ENCODE measurements around the genes CMTM3 and CES2.

- PRO-cap, result no peak
These were observed 2.0 kb upstream of the CDH11 start for GRCh38 chr16:65123944-65124154.

DNA sequence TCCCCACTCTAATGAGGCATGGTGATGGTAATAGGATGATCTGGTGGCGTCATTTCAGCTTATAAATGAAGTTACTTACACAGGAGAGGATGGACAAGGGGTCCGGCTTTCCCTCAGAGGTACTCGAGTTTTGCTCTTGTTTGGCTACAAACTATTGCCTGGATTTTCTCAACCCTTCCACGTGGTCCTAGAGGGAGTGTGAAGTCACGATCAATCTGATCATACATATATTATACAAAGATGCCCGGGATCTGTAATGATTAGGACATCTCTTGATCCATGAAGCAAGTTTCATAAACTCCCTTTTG, 2.2 kb upstream of the CDH11 start:
- PRO-cap, result no peak

DNA sequence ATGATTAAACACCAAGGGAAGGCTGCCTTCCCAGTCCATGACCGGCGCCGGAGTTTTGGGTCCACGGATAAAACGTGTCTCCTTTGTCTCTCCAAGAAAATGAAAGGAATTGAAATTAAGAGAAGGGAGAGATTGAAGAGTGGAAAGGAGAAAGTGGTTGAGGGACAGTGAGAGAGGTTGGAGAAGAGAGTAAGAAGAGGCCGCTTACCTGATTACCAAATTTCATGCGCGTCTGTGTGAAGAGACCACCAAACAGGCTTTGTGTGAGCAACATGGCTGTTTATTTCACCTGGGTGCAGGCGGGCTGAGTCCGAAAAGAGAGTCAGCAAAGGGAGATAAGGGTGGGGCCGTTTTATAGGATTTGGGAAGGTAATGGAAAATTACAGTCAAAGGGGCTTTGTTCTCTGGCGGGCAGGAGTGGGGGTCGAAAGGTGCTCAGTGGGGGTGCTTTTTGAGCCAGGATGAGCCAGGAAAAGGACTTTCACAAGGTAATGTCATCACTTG, 112.9 kb upstream of the CDH11 start:
- PRO-cap, result no peak

DNA sequence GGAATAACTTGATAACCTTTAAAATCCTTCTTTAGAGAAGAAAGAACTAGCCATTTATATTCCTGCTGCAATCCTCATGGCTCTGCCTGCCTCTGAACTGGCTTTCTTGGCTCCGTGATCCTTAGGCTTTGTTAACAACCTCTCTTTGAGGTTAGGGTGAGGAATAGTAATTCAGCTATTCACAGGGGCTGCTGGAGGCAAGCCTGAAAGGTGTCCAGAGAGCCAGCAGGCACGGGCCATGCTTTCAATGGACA, 530.2 kb upstream of the CDH11 start:
- PRO-cap, result no peak

DNA sequence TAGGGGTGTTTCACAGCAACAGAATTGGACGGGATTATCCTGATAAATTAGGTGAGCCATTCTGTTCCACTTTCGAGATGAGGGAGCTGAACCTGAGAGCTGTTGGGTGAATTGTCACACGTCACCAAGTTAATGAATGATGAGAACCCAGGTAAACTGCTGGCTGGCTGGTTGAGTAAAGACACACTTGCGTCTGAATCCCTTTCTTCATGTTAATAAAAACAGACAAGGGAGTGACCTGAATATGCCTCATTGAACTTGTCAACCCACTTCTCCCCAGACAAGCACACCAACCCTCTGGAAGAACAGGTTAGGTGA, 400.9 kb upstream of the CDH5 start:
- PRO-cap, result no peak

DNA sequence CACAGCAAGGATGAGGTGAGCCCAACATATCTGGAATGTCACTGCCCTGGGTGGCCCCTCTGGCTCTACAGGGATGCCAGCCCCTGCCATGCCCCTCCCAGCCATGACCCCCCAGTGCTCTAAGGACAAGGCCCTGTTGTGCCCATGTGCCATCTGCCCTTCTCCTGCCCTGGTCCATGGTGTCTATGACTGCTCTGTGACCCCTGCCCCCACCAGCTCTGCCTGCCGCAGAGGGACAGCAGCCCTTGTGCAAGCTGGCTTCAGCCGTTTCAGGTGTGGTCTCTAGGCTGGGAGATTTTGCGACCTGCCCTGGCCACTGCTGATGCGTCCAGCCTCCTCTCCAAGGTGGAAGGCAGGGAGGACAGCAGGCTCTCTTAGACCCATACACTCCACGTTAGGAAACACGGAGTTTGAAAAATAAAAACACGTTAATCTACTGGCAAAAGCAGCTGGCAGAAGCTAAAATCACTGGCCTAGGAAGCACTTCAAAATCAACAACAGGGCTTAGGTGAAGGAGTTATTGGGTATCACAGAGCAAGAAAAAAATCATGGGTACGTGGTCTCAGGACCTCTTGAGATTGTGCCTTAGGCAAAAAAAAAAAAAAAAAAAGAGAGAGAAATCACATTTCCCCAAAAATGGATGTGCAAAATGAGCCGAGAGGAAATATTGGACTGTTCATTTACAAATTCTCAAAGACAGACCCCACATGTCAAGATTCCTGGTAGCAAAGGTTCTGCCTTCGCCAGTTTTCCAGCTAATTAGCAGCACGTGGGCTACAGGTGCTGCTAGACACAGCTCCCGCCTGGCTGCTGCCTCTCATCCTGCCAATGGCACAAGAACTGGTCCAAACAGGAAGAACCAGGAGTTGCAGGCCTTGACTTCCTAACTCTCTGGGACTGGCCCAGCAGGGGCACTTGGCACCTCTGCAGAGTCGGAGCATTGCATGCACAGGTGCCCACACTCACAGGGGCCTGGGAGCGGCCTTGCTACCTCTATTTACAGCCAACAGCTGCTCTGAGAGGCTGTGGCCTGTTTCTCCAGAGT, 40.0 kb downstream of the TK2 start:
- PRO-cap, result no peak

DNA sequence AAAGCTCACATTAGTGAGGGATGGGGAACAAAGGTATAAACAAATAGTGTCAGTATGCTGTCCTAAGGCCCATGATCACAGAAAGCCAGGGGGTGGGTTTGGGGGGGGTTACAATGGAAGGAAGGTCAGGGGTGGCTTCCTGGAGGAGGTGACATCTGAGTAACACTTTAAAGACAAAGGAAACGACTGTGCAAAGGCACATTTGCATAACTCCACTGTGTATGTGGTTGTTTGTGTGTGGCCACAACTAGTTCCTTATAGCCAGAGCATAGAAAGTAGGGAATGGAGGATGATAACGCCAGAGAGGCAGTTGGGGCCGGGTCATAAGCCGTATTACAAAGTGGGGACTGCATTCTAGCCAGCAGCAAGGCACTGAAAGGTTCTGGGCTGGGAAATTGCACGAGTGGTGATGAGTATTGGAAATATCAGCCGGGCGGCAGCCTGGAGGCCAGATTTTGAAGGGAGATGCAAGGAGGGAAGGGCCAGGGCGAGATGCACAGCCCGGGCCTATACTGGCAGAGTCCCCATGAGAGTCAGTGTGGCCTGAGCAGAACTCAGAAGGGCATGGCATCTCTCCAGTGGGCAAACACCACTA, 33.7 kb downstream of the TK2 start:
- PRO-cap, result no peak

GRCh38 chr16:66517768-66518090, 32.2 kb downstream of the TK2 start:
- PRO-cap, result no peak

DNA sequence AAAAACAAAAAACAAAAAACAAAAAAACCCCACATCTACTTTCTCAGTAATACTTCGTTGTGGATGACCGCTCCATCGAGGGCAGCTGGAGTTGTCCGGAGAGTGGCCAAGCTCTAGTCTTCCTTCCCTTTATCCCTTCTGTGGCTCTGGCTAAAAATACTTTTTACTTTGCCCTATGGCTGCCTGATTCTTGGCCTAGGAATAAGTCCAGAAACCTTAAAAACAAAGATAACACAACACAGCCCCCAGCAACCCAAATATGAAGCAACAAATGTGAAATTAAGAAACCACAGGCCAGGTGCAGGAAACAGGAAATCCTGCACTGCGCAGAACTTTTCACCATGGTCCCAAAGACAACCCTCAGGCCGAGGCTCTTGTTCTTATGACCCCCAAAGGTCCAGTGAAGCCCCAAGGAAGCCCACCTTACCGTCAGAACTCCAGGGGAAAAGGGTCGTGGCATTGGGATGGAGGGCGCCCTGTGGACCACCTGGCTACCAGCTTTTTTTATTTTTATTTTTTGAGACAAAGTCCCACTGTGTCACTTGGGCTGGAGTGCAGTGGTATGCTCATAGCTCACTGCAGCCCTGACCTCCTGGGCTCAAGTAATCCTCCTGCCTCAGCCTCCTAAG, 26.0 kb downstream of the TK2 start:
- PRO-cap, result no peak

- PRO-cap, result no peak
These were observed 20.9 kb downstream of the TK2 start for GRCh38 chr16:66528867-66529610.

GRCh38 chr16:66531238-66531623, 18.7 kb downstream of the TK2 start:
- PRO-cap, result no peak

DNA sequence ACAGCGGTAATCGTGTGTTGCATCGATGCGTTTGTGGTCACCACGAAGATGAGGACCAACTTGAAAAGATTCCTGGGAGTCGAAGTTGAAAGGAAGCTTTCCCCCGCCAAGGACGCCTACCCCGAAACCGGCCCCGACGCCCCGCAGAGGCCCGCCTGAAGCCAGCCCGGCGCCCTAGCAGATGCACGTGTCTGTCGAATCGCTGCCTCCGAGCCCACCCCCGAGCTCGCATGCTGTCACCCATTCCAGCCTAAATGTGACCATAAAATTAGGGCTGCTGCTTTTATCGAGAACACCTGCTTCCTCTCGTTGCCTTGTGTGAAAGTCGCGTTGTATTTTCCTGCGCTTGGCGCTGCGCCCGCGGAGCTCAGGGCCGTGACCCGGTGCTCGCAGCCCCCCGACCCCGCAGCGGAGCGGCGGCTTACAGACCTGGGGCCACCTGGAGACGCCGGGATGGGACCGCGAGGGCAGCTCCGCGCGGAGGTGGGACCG, 374 bp upstream of the CMTM2 start:
- PRO-cap, result no peak

- PRO-cap, result unidirectional peak, plus-strand start at chr16:66604704
These were observed at the start of gene CMTM3 for GRCh38 chr16:66603837-66604843. Gene CMTM3, plus strand, starts transcription at chr16:66604704.

GRCh38 chr16:66605012-66605823, 714 bp downstream of the CMTM3 start:
- PRO-cap, result no peak

DNA sequence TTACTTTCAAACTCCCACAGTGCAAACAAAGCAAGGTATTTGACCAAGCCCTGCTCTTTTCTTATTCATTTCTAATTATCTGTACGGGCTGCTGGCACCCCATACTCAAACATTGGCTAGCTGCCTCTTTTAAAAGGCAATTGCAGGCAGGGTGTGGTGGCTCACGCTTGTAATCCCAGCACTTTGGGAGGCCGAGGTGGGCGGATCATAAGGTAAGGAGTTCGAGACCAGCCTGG, 2.3 kb downstream of the CMTM4 start:
- PRO-cap, result no peak

DNA sequence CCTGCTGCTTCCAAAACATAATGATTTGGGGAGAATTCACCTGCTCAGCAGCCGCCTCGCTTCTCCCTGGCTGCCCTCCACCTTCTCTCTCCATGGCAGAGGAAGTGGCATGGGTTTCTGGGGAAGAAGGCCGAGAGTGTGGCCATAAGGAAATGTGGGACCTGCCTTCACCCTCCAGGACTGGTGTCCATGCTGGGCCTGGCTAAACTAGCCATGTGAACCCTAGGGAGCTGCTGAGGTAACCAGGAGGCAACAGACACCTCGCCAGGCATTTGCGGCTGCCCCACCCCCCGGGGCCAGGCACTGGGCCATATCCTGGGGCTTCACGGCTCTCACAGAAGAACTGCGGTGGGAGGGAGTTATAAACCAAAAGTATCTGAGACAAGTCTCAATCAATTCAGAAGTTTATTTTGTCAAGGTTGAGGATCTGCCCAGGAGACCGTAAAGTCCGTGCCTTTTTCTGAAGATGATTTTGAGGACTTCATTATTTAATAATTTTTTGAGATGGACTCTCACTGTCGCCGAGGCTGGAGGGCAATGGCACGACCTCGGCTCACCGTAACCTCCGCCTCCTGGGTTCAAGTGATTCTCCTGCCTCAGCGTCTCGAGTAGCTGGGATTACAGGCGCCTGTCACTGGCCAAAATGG, 10.1 kb upstream of the CMTM4 start:
- PRO-cap, result no peak

DNA sequence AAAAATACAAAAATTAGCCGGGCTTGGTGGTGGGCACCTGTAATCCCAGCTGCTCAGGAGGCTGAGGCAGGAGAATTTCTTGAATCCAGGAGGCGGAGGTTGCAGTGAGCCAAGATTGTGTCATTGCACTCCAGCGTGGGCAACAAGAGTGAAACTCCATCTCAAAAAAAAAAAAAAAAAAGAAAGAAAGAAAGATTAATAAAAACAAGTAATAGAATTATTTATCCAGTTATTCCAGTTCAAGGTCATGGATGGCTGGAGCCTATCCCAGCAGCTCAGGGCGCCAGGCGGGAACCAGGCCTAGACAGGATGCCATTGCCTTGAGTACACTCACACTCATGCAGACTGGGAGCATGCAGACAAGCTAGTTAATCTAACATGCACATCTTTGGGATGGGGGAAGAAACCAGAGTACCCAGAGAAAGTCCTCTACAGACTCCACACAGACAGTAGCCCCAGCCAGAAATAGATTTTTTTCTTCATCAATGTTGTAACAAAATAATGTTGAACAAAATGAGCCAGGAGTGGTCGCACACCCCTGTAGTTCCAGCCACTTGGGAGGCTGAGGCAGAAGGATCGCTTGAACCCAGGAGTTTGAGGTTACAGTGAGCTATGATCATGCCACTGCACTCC, 17.9 kb downstream of the PDP2 start:
- PRO-cap, result no peak

GRCh38 chr16:66934601-66935813, at the start of gene CES2:
Gene CES2, plus strand, starts transcription at chr16:66935516.
- PRO-cap, result no peak

DNA sequence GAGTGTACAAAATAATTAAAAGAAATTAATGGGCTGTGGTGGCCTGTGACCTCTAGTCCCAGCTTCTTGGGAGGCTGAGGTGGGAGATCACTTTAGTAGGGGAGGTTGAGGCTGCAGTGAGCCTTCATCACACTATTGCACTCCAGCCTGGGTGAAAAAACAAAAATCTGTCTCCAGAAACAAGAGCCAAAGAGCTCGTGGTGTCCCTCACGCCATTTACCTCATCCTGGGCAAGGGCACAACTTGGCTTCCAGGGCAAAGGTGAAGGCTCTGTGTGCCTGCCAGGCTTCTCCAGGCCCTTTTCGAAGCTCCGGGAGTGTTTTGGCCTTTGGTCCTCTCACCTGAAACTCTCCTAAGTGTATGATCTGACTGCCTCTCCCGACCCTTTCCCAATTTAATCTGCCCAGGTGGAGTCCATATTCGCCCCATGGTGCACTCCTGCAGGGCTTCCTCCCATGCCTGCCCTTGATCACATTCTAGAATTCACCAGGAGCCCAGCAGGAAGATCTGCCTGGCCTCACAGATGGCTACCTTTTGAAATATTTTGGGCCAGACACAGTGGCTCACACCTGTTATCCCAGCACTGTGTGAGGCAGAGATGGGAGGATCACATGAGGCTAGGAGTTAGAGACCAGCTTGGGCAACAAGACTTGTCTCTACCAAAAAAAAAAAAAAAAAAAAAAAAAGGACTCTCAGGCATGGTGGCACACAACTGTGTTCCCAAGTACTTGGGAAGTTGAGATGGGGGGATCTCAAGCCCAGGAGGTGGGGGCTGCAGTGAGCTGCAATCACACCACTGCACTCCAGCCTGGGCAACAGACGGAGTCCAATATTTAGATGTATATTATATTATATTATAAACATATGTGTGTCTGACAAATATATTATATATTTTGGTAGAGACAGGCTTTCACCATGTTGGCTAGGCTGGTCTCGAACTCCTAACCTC, 11.4 kb upstream of the CES3 start:
- PRO-cap, result no peak

GRCh38 chr16:67098651-67099409, 10.9 kb upstream of the PHAF1 start:
- PRO-cap, result no peak